ENCODE measurements around a stretch of chr12.

GRCh38 chr12:3333384-3333953 is 157.5 kb upstream of the PRMT8 start:
- PRO-cap: no peak

GRCh38 chr12:3397630-3398385 is 93.2 kb upstream of the PRMT8 start:
- PRO-cap: no peak

DNA sequence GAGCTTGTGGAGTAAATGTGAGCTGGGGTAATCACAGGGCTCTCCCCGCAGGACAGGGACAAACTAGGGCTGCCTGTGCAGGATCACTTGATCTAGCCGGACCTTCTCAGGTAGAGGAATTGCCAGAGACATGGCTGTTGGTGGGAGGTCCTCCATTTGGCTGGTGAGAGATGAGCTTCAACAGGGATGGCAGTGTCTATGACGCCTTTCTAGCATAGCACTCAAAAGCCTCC is 75.2 kb upstream of the PRMT8 start:
- PRO-cap: no peak

DNA sequence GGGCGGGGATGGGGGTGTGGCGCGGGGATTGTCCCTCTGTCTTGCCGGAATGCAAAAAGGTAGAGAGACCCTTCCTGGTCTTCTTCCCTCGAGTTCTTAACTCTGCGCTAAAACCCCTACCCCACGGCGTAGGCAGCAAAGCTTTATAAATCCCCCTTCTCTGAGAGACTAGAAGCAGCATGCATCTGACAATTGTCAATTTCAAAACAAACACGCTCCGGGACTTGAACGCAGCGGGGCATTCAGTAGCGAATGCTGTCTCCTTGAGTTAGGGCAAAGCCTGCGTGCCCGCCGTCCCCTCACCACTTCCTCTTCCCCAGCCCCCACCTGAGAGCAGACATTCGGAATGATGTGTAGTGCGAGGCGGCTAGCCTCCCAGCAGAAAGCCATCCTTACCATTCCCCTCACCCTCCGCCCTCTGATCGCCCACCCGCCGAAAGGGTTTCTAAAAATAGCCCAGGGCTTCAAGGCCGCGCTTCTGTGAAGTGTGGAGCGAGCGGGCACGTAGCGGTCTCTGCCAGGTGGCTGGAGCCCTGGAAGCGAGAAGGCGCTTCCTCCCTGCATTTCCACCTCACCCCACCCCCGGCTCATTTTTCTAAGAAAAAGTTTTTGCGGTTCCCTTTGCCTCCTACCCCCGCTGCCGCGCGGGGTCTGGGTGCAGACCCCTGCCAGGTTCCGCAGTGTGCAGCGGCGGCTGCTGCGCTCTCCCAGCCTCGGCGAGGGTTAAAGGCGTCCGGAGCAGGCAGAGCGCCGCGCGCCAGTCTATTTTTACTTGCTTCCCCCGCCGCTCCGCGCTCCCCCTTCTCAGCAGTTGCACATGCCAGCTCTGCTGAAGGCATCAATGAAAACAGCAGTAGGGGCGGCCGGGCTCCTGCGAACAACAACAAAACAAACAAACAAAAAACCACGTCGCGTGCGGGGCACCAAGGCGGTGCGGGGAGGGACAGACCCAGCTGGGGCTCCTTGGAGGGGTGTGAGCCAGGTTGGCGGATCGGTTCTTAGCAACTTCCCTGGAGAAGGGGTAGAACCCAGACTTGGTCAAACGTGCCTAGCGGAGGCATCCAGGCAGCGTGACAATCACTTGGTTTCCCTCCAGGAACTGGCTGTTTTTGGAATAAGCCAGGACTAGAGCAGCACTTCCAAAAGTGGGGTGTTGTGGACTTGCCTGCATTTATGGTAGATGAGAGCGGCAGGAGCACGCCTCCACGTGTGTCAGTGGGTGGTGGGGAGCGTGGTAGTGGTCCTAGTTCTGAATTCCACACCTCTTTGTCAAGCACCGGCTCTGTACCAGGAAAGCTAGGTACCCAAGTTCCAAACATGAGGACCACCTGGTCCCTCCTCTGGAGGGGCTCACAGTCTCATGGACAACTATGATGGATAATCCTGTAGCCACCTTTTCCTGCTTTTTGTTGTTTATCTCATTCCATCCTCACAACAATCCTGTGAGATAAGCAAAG is 2.4 kb downstream of the PRMT8 start:
- PRO-cap: no peak

GRCh38 chr12:3533543-3534069 is 42.6 kb downstream of the PRMT8 start:
- PRO-cap: no peak

DNA sequence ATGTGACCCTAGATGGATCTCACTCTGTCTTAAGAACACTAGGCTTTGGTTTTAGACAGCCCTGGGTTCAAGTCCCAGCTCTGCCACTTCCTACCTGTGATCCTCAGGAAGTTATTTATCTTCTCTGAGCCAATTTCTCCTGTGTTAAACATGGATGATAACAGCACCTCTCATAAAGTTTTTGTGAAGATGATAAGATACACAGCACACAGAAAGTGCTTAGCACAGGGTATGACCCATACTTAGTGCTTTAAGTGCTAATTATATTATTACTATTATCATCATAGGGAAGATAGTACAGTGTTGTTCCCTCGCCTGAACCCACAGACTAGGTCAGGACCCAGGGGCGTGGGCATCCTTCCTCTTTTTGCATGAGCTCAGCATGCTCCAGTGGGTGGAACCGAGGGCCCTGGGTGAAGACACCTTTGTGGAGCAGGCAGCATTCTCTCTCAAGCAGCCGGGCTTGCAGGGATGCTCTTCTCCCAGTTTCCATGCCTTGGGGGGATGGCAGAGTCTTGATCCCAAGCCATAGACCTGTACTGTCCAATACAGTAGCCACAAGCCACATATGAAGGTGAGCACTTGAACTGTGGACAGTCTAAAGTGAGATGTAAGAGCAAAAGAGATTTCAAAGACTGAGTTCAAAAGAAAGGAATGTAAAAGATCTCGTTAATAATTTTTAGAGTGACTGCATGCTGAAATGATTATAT is 34.8 kb downstream of the CRACR2A start:
- PRO-cap: no peak

DNA sequence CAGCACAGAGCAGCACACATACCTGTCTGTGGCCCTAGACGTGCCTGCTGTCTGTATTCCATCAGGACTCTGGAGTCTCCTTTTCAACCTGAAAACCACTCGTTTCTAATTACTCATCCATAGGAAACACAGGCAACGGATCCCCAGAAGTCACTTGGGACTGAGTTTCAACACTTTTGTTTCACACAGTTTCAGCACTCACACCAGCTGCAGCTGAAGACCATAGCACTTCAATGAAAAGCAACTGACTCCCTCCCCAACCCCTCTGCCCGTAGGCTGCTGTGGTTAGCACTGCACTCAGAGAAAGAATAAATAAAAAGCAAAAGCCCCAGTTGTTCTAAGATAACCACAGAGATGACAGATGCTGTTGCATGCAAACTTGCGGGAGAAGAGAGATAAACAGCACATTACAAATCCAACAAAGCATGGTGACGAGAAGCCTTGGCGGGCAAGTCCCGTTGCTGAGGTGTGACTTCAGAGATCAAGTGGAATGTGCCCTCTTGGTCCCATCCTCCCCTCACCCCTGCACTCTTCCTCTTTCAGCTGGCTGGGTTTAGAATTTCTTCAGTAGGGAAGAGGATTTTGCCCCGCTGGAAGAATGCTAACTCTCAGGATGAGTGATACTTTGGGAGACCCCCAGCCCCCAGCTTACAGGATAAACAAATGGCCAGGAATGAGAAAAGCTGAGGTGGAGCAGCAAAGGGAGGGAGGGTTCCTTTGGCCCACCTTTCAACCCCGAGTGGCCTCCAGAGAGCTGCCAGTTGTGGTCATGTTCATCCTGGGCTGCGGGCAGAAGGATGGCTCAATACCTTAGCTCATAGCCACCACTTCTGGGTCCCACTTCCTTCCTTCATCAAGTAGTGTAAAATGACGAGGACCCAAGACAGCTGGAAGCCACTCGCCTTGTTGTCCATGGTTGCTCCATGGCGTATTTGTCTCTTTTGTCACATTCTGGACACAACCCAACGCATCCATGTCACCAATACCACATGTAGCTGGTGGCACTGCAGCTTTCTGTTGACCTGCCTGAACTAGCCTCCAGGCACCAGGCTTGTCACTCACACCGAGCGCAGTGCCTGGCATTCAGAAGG is 24.5 kb downstream of the CRACR2A start:
- PRO-cap: no peak

DNA sequence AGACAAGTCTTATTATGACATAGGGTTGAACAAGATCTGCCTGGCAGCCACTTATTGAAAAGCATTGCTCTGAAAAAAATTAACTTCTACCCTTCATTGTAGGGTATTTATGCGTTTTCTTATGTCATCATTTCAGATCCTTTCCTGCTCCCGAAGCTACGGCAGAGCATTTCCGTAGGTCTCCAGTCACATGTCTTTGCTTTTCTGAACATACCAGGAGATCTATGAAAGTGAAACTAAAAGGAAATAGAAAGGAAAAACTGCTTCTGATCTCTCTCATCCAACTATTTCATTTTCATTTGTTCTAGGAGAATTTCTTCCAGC is 11.9 kb upstream of the PARP11 start:
- PRO-cap: no peak

- PRO-cap: no peak
Observed at GRCh38 chr12:4013312-4014057, 140.3 kb upstream of the PARP11 start.

DNA sequence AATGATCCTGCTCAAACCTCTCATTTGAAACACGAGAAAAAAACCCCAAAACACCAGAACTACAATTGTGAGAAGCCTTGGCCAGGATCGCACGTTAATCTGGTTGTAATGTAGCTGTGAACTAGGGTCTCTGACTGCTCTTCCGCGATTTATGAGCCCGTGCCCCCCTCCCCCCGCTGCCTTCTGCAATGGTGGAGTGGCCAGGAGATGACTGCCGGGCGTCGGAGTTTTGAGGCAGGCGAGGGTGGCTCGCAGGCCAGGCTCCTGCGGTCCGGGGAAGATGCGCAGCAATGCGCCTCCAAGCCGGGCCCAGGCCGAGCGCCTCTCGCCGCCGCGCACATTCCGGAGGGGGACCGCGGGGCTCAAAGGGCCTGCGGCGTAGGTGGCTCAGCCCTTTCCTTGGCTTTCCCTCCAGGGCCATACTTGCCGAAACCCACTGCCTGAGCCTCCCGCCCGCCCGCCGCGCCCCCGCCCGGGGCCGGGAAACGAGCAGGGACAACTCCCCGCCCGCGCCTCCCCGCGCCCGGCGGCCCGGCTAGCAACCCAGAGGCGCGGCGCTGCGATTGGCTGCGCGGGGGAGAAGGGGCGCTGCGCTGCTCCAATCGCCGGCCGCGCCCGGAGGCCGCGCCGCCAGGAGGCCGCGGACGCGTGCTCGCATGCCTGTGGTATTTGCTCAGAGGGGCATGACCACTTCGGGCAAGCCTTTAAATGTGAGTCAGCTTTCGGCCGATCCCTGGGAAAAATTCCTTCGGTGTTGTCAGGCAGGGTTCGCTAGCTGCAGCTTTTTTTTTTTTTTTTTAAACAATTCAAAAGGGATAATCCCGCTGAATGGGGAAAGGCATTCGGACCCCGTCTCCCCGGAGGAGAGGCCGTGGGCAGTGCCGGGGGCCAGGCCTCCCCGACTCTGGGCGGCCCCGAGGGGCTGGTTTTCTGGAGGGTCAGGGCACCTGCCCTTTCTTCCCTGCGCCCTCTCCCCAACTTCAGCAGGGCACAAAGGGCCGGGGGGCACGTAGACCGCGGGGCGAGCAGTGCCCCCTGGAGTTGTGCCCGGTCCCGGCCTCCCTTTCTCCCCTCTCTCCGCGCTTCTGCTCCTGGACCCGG is 158.0 kb upstream of the PARP11 start:
- PRO-cap: bidirectional peak, plus-strand start at position 736 of the sequence, minus-strand start at position 537 of the sequence

GRCh38 chr12:4300725-4301372 is 20.2 kb upstream of the TIGAR start:
- PRO-cap: no peak

- PRO-cap: no peak
Observed at GRCh38 chr12:4567107-4567580, 5.1 kb downstream of the DYRK4 start.

DNA sequence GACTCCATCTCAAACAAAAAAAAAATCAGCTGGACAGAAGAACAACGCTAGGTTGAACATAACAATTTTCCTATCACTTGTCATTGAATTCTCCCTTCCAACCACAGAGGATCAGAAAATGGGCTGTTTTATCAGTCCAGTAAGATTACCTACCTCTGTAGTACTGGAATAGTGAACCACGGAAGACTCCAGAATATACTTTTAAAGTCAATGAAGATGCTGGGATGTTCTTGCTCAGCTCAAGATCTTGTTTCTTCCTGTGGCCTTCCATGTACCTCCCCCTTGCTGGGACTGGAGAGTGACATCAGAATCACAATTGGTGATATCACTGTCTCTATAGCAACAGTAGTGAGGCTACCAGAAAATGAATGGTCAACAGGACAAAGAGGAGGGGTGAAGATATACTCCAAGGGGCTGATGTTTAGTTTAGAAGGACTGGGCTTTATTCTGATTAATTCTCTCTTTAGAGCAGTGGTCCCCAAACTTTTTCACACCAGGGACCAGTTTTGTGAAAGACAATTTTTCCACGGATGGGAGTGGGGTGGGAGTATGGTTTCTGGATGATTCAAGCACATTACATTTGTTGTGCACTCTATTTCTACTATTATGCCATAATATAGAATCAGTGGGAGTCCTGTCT is 3.8 kb downstream of the AKAP3 start:
- PRO-cap: no peak

- PRO-cap: no peak
Observed at GRCh38 chr12:4701245-4701924, 18.8 kb upstream of the GALNT8 start.

- PRO-cap: no peak
Observed at GRCh38 chr12:4719676-4720358, 383 bp upstream of the GALNT8 start.

GRCh38 chr12:5433090-5434207 is 1.5 kb downstream of the NTF3 start:
- PRO-cap: no peak

- PRO-cap: no peak
Observed at GRCh38 chr12:5441445-5442056, 9.6 kb downstream of the NTF3 start.

GRCh38 chr12:5503592-5504026 is 71.7 kb downstream of the NTF3 start:
- PRO-cap: no peak

- PRO-cap: no peak
Observed at GRCh38 chr12:5942661-5942892, 2.5 kb downstream of the ANO2 start.

DNA sequence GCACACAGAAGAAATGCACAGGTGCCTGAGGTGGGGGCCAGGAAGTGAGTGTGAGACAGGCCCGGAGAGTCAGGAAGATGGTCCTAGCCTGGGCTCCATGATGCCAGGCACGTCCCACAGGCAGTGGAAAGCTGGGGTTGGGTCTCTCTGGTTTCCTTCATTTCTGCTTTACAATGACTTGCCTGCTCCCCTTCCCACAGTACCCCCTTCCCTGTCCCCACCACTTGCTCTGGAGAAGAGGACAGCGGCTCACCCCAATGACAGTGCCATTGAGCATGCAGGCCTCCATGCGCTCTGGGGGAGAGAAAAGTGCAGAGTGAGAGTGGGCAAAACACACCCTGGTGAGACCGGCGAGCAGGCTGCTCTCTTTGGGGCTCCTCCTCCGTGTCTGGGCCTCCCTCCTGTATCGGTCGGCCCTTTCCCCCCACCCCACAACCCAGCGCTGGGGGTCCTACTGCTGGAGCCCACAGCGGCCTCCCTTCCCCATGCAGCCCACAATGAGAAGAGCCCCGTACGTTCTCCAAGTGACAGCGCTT is 22.9 kb upstream of the ANO2 start:
- PRO-cap: no peak

Measured in osteocyte (in vitro differentiated cells).